ENCODE measurements around a stretch of chr2.

- RRBS = no CpG with 5 or more reads among the region's 9 CpGs
Observed at GRCh38 chr2:233760670-233761242, 686 bp downstream of the UGT1A1 start.

DNA sequence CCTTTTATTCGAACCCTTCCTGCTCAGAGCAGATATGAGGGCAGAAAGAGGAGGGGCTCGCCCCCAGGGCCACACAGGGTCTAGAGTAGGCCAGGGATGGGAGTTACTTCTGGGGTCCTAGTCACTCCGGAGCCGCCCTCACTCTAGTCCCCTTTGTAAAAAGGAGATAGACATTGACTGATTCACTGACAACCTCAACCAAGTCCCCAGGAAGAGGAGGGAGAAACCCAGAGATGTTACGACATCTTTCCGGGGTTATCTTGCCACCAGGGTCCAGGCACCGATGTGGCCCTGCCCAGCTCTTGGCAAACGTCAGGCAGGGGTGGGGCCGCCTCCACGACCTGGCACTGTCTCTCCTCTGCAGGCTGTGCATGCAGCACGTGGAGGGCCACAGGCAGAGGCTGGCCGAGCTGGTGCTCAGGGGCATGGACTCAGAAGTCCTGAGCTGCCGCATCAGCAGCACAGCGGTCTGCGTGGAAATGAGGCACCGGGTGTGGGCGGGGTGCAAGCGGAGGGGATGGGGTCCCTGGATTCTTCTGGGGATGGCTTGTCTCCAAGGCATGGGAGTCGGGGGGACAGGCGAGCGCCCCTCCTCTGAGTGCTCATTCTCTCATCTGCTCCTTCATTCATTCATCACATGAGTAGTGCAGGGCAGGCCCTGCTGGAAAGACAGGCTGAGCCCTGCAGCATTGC lies 31.0 kb downstream of the HJURP start:
- RRBS = 90% methylated on average over 4 of the region's 21 CpGs

GRCh38 chr2:233853714-233854161 lies 597 bp downstream of the HJURP start:
- RRBS = 3% methylated on average over 6 of the region's 22 CpGs

DNA sequence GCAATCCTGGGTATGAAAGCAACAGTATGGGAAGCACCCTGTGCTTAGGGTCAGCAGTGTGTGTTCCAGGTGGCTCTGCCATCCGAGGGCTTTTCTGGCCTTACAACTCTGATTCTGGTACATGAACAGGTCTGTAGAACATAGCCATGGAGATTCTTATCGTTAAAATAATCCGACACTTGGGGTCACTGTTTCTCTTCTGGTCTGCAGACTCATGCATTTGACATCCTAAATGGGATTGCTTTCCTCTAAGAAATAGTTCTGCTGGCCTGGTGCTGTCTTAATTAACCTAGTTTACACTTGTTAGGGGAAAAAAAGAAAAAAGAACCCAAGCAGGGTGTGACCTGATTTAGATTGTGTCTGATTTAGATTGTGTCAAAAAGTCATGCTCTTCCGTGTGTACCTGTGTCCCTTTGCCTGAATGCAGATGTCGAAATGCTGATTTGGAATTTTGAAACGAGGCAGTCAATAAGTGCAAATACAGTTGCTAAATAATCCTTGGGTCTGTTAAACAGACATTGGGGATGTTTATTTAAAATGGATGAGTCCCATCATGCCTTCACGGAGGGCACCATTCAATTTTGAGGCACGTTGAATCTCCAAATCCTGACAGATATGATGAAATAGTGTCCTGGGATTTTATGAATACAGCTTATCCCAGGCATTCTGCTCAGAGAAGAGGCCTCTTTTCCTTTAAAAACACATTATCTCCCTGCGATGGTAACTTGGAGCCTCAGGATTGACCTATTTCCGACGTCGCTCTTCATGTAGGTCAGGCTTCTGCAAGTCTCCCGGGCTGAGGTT lies 59.7 kb downstream of the TRPM8 start:
- RRBS = no CpG with 5 or more reads among the region's 13 CpGs

- RRBS = no CpG with 5 or more reads among the region's 8 CpGs
Observed at GRCh38 chr2:233981809-233982393, 64.7 kb downstream of the TRPM8 start.

- RRBS = no CpG with 5 or more reads among the region's 4 CpGs
Observed at GRCh38 chr2:234191782-234192189, 141.3 kb downstream of the SPP2 start.

GRCh38 chr2:234203102-234203444 lies 152.6 kb downstream of the SPP2 start:
- RRBS = no CpG with 5 or more reads among the region's 8 CpGs

DNA sequence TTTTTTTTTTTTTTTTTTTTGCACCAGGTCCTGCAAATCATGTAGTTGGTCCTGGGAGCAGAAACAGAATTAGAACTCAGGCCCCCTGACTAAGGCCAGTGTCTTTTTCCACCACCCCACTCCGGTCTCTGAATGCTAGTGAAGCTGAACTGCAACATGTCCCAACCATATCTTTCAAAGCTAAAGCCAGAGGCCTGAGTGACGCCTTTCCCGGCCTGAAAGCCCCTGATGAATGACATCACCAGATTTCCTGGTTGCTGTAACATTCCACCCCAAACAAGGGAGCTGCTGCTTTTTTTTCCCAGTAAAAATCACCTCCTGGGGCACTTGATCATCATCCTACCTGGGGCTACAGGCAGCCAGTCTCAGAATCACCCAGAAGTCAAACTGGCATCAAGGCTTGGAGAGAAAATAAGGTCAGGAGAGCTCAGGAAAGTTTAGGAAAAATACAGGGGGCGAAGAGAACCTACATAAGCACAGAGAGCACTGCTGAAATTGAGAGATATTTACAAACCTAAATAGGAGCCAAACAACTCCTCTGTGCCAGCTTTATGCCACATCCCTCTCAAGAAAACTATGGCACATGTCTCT lies 162.7 kb downstream of the ARL4C start:
- RRBS = 76% methylated on average over 3 of the region's 4 CpGs

DNA sequence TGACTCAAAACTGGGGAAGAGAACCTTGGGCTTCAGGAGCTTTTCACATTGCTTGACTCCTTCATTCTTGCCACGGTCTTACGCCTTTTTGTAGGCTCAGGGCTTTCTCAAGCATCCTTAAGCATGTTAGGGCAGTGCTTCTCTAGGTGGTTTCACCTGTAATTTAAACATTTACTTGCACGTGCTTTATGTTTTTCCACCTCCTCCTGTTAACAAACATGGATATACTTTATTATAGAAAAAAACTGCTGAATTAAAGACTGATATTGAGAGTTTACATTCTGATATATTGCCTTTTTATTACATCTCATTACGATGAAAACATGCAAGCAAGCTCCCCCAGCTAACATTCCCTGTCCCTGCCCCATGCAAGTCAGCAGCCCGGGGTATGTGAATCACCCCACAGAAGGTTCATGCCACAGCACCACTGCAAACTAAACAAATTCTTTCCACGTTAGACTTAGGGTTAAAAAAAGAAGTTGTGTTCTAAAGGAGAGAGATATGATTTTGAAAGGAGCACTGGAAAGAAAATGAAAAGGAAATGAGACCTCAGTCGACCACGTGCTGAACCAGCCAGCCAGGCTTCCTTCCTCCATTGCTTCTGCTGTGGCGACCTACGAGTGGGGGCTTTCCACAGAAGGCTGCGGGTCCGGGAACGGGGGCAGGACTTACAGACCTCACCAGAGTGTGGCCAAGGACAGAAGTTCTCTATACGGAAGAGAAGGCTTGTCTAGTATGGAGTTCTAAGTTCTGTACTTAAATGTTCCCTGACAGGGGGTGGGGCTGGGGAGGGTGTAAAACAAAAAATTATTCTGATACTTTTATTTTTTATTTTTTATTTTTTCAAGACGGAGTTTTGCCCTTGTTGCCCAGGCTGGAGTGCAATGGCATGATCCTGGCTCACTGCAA lies 52.0 kb downstream of the ARL4C start:
- RRBS = no CpG with 5 or more reads among the region's 15 CpGs

GRCh38 chr2:234677036-234677327 lies 180.1 kb upstream of the ARL4C start:
- RRBS = no CpG with 5 or more reads among the region's 4 CpGs

- RRBS = no CpG with 5 or more reads among the region's 7 CpGs
Observed at GRCh38 chr2:234772786-234773161, 179.0 kb upstream of the SH3BP4 start.

DNA sequence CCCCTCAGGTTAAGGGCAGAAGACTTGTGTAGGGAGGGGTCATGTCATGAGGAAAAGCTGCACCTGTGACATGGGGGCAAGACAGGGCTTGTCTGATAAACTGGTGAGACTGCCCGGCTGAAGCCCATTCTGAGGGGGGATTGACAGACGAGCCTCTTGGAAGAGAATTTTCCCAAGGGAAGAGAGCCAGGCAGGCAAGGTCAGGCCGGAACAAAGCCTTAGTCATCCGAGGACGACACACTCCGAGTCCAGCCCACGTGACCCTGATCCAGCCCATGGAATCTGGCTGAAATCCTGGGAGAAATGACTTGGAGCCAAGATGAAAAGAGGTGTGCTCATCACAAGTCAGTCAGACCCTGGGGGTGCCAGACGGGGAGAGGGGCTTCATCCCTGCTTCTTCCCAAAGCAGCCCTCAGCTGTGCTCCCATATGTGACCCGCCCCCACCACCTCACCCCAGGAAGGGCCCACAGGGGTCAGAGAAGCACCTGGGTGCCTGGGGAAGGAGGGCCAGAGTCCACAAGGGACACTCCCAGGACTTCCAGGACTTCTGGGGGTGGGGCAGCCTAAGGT lies 88.4 kb upstream of the SH3BP4 start:
- RRBS = 4% methylated on average over 3 of the region's 9 CpGs

GRCh38 chr2:234991979-234992317 lies 40.1 kb downstream of the SH3BP4 start:
- RRBS = no CpG with 5 or more reads among the region's 8 CpGs

DNA sequence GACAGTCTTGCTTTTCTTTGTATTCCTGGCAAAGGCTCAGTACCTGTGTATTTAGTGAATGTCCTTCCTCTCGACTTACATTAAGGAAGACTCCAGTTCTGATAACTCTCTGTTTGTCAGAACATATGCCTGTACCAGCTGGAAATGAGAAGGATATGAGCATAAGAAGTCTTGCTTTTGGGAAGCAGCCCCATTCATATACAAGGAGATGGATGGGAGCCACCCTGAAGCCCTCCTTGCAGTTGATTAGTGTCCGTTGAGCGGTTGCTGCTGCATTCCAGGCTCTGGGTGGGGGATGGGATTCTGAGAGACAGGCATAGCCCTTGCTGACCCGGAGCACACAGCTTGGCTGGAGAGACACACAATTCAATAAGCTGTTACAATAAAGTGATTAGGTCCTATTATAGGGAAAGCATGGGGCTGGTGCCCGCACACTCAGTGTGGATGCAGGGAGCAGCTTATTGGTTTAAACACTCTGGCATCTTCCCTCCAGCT lies 59.9 kb downstream of the SH3BP4 start:
- RRBS = no CpG with 5 or more reads among the region's 5 CpGs

DNA sequence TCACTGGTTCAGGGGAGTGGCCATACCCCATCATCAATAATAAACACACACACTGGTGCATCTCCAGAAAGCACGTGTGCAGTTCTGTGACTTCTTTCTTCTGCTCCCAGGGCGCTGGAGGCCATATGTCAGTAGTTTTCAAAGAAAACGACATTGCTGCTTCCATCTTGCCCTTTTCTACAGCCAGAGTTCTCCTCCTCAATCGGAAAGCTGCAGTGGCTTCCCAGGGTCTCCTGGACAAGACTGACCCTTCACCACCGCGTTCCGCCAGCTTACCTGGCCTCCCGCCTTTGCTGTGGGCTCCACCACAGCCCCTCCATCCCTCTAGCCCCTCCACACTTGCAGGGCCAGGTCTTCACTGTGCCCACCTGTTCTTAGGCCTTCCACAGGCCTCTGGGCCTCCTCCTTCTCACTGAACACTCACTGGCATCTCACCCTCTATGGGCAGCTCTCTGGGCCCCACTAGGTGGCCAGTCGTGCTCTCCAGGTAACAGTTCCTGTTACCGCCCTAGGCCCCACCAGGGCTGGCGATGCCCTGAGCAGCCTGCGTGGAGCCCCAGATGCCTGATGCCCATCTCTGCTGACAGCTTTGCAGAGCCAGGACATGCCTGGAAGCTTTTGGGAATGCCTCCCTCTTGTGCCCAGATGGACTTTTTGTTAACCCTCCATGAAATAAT lies 79.6 kb downstream of the SH3BP4 start:
- RRBS = no CpG with 5 or more reads among the region's 12 CpGs

GRCh38 chr2:235041799-235042466 lies 90.1 kb downstream of the SH3BP4 start:
- RRBS = no CpG with 5 or more reads among the region's 23 CpGs

GRCh38 chr2:235386349-235386682 lies 107.5 kb upstream of the AGAP1 start:
- RRBS = no CpG with 5 or more reads among the region's 4 CpGs

- RRBS = no CpG with 5 or more reads among the region's 1 CpG
Observed at GRCh38 chr2:235449308-235449710, 44.5 kb upstream of the AGAP1 start.

DNA sequence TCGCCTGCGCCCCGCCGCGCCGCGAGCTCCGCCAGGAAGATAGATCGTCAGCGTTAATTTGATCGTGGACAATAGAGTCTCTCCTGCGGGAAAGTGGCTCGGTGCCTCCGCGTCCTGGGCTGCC lies 1.0 kb downstream of the AGAP1 start:
- RRBS = 0% methylated on average over 7 of the region's 15 CpGs

DNA sequence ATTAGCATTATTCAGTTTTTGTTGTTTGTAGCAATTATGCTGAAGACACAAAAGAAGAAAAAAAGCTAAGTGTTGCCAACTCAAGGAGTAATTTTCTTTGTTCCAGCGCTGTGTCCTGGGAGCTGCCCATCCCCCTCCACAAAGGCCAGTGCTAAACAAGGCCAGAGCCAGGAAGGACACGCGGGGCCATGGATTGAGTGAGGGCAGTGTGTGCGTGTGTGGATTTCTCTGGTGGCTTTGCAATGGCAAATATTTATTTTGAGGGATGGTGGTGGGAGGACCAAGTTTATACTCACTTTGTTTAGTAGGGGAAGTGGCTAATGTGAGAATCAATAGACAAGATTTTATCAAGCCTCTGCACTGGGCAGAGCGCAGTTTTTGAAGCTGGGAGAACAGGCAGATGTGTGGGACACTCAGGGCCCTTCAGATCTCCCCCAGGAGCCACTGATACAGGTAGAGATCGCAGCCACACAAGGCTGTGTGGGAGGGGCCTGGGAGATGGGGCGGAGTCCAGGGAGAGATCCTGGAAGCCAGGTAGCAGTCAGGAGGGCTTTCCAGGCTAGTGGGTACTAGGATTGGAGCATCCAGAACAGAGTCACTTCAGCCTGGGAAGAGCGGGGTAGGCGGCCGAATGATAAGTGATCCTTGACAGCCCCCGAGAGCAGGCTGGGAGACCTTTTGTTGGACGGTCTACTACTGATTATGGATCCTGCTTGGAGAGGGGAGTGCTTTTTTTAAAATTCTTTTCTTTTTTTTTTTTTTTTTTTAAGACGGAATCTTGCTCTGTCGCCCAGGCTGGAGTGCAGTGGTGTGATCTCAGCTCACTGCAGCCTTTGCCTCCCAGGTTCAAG lies 11.6 kb downstream of the AGAP1 start:
- RRBS = no CpG with 5 or more reads among the region's 14 CpGs

All from HTR-8/SVneo (cell line).